Jejunum (tissue), 1 donor: Measurements from ENCODE around the genes ALDH1A1, RFK and GNA14.

DNA sequence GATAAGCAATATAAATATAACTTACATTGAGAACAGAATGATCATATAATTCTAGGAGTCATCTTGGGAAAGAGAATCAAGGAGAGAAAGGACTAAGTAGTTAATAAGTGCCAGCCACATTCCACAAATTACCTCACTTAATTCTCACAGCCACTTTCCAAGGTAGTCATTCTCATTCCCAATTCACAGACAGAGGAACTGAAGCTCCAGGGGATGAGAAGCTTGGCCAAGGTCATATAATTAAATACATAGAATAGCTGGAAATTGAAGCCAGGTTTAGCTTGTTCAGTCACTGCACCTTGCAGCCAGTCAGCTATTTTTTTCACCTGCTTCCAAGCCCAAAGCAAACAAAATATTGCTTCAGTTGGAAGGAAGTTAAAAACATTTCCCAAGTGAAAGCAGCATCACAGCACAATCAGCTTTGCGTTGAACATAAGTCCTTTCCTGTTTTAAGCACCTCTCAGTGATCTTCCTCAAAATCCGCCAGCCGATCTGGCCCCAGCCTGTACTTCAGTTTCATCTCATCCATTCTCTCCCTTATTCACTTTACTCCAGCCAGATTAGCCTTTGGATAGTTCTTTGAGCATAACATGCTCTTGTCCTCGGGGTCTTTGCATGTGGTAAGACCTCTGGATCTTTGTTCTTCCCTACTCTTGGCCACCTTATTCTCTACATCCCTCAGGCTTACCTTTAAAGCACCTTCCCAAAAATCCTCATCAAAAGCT lies 4.8 kb downstream of the ALDH1A1 start:
- PRO-cap = no peak

DNA sequence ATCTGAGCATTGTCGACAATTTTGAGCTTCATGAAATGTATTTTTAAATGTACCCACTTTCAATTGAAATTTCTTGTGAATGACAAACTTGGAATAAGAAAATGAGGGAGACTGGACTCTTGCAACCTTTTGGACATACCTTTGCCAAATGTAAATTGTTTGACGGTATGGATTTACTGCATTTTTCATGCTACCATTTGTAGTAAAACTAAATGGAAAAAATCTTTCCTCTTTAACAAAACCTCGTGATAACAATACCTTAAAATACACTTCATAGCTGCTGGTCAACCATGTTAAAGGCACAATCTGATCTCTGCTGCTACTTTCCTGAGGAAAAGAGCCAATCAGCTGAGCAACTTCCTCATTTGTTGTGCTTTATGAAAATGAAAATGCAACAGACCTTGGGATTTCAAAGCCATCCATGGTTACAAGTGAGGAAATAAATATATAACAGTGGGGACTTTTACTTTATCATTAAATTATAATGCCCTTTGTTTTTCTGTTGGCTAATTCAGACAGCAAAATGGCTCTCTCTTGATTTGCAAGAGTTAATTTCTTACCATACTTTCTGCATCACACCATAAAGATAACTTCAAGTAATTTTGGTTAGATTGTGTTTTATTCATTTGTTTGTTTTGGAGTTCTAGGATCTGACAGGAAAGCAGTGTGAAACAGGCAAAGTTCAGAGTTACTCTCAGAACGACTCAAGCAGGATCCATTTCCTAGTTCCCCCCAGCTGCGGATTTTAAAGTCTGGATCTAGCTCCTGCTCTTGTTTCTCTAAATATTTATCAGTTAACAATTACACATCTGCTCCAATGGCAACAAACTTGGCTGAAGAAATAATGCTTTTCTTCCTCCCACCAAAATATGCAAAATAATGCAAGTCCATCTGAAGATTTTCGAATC lies 1.1 kb downstream of the ALDH1A1 start:
- PRO-cap = unidirectional peak, plus-strand start at position 685 of the sequence

DNA sequence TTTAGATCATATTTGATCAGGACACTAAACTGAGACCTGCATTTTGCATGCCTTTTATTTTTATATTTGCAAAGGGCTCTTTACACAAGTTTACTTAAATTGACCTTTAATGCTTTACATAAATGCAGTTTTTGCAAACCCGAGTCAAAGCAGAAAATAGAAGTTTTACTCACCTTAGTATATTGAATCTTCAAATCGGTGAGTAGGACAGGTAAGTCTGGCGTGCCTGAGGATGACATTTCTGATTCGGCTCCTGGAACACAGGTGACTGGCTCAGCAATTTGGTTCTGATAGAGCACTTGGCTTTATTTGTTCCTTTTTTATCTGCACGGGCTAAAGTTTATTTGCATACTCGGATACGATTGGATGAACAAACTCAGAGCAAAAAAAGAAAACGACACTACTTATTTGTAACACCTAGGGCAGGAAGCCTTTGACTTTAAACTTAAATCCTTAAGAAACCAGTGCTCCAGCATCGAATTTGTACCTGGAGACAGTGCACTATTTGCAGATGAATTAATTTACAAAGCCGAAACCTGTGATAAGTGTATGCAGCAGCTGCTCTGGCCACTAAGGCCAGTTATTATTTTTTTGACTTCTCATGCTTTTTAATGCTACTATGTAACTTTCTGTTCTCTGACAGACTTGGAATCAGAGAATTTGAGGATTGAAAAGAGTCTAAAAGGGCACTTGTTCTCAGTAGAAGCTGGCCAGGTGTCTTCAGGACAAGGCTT lies at the start of gene ALDH1A1:
TSS of gene ALDH1A1 (minus strand) at position 292 of the 734 bp plus-strand sequence.
- PRO-cap = unidirectional peak, minus-strand start at position 283 of the sequence

DNA sequence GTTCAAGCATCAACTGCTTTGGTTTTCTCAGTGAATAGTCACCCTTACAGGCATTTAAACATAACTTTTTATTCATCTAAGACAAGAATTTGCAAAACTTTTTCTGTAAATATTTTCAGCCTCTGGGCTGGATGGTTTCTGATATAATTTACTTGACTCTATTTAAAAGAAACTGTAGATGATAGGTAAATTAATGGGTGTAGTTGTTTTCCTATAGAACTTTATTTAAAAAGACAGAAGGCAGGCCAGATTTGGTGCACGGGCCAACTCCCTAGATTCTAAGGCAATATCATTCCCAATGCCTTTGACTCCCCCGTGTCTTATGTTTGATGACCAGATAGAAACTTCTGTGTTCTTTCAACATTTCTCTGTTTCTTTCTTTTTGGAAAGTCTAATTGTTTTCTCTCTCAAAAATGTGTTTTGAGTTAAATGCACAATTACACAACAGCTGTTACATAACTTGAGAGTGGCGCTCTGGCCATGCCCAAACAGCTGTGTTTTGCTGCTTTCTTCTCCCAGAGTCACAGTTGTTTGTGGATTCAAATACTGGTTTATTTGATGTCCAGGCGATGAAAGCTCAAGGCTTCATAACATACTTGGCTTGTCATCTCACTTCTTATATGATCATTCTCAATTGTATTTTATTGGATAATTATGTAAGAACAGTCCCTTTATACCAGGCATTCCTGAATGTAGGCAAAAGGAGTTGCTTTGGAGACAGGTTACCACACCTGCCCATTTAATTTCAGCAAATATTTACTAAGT lies 1.6 kb upstream of the ALDH1A1 start:
- PRO-cap = no peak

DNA sequence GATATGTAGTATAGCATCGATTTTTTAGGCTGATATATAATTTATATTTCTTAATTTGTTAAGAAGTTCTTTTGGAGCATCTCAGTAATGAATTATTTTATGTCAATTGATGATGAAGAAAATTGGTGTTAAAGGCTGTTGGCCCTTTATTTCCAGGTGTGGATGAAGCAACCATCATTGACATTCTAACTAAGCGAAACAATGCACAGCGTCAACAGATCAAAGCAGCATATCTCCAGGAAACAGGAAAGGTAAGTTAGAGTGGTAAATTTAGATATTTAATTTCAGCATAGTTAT lies 7.5 kb downstream of the ANXA1 start:
- PRO-cap = no peak

- PRO-cap = no peak
Observed at GRCh38 chr9:73720609-73720912, 568.9 kb downstream of the ANXA1 start.

DNA sequence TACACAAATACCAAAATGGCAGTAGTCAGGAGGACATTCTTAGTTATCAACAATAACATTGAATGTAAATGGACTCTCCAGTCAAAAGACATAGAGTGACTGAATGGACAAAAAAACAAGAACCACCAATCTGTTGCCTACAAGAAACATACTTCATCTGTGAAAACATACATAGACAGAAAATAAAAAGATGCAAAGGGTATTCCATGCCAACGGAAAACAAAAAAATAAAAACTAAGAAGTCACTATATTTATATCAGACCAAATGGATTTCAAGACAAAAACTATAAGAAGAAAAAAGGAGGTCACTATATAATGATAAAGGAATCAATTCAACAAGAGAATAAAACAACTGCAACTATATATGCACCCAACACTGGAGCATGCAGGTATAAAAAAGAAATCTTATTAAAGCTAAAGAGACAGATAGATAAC lies 479.4 kb upstream of the RORB start:
- PRO-cap = no peak

DNA sequence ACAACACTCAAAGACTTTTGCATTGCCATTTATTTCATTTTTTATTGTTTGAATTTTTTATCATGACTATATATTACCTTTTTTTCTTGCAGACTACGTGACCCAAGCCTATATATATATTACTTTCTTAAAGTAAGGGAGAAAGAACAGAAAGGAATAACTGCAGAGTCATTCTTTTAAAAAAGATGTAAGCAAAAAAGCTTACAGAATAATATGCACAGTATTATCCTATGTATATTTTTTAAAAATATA lies 65.2 kb downstream of the TRPM6 start:
- PRO-cap = no peak

DNA sequence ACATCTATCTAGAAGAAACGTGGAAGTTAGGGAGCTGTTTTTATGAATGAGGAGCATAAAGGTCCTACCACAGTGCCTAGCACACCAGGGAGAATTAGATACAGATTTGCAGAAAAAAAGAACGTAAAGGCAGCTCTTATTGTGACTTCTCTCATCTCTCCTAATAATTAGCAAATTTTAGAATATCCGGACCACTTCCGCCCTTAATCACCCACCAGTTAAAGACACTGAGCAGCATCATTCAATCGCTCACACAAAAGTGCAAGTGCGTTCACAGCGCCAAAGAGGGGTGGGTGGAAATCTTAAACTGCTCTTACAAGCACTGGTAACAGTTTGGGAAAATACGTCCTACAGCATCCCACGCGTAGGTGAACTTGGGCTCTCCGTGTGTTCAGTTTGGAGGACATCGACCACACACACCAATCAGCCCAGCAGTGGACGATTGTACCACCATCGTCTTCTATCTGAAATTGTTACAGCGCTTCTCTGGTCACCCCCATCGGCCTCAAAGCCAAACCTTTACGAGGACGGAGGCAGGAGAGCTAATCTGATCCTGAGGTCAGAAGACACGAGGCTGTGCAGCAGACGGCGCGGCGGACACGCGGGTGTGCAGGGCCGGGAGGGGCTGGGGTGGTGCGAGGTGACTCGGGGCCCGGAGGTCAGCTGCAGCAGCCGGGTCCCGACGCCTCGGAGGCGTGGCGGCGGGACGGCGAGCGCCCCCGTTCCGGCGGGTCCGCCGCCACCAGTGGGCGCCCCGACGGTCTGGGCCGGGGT lies 686 bp downstream of the CARNMT1 start:
- PRO-cap = bidirectional peak, plus-strand start at position 671 of the sequence, minus-strand start at position 601 of the sequence

- PRO-cap = unidirectional peak, plus-strand start at chr9:75111405; unidirectional peak, plus-strand start at chr9:75111437
Observed at GRCh38 chr9:75111191-75111688, 22.9 kb downstream of the OSTF1 start.

DNA sequence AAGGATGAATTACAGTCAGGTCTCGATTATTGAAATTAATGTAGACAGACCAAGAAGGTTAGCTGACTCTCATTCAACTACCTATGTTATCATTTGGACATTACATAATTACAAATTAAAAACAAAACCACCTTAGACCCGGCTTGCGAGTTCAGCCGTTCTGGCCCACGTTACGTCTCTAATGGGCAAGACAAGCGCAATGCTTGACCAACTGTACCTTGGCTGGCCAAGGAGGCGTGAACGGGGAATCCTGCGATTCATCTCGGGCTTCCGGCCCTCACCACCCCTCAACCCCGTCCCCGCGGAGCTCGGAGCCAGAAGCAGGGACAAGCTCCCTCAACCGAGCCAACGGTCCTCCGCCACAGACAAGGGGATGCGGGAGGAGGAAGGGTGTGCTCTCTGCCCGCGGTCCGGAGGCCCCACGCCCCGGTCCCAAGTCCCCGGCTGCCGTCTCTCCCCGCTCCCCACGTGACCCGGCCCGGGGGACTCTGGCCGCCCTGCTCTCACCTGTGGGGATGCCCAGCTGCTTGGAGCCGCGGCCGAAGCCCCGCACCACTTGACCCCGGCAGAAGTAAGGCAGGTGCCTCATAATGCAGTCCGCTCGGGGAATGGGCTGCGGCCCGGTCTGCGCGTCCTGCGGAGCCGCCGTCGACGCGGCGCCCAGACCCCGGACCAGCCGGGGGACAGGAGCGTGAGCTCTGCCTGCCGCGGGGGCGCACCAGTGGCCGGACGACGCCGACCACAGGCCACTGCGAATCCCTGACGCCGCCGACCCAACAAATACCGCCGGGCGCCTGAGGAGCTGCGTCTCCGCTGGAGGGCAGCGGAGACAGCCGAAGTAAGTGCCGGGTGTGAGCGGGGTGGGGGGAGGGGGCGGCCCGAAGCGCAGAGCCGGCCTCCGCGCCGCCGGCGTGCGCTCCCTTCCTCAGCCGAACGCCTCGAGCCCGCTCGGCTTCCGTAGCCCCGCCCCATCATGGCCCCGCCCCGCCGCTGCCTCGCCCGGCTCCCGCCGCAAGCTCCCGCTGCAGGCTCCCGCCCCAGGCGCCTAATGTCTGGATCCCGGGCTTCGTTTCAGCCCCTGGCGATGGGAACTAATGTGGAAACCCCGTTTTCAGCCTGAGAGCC lies at the start of gene RFK:
TSS of gene RFK (minus strand) at position 844 of the 1,125 bp plus-strand sequence.
- PRO-cap = bidirectional peak, plus-strand start at position 467 of the sequence, minus-strand start at position 423 of the sequence; bidirectional peak, plus-strand start at position 1,044 of the sequence, minus-strand start at position 935 of the sequence

- PRO-cap = no peak
Observed at GRCh38 chr9:77408823-77409791, 231.8 kb downstream of the VPS13A start.

GRCh38 chr9:77648201-77649157 lies at the start of gene GNA14:
Gene GNA14, minus strand, starts transcription at chr9:77648322.
- PRO-cap = no peak

GRCh38 chr9:77829344-77829785 lies 181.2 kb upstream of the GNA14 start:
- PRO-cap = no peak

GRCh38 chr9:77987739-77988367 lies 43.8 kb downstream of the GNAQ start:
- PRO-cap = no peak

- PRO-cap = no peak
Observed at GRCh38 chr9:78004429-78004884, 27.2 kb downstream of the GNAQ start.

DNA sequence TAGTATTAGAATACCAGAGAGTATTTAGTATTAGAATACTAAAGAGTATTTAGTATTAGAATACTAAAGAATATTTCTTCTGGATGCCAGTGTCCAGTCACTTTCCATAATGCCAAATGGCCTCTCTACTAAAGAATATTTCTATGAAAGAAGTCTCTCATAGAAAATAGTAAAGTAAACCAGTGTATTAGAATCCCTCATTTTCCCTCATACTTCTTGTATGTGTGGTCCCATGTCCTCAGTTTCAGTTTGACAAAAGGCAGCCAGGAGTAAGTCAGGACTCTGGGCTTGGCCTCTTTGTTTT lies 47.4 kb upstream of the CEP78 start:
- PRO-cap = no peak

GRCh38 chr9:78200985-78201582 lies 34.8 kb upstream of the CEP78 start:
- PRO-cap = no peak

- PRO-cap = no peak
Observed at GRCh38 chr9:79601964-79602392, 30.2 kb downstream of the TLE4 start.

DNA sequence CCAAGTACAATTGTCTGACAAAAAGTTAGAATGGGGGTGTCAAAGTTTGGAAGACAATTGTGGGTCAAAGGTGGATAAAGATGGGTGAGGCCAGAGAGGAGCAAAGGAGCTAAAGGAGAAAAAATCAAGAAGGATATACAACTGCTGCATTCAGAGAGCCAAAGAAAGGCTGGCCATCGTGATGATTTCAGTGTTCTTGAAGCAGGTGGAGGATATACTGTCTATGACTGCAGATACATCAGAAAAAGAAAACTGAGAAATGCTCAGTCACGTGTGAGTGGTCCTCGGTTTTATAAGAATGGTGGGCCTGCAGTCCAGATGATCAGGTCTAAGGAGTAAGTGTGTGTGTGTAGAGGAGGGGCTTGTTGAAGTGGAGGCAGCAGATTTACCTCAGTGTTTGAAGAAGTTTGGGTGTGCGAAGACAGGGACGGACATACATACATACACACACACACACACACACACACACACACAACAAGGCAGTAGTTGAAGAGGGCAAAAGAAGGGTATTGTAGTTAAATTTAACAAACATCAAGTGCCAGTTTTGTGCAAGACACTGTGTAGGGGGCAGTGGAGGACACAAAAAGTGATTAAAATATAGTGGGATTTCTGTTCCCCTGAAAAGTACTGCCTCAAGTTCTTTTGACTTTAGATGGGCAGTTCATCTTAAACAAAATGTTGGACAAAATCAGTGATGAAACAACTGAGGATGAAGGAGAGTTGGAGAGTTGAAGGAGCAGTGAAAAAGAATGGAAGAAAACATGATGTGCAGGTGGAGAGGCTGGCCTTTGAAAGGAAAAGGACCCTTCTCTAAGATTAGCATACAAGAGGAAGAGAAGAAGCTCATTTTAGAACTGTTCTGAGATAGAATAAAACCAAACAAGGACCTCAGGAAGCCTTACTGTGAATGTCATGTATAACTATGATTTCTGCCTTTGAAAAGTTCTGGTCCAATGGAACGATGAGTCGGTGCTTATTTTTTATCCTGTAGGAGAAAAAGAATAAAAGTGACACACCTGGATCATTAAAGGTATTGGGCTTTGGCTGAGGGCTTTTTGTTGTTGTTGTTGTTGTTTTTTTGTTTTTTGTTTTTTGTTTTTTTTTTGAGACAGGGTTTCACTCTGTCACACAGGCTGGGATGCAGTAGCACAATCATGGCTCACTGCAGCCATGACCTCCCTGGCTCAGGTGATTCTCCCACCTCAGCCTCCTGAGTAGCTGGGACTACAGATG lies 77.5 kb downstream of the TLE4 start:
- PRO-cap = no peak